HGPS cell (cell line): ENCODE results near the gene ADPRHL1.

DNA sequence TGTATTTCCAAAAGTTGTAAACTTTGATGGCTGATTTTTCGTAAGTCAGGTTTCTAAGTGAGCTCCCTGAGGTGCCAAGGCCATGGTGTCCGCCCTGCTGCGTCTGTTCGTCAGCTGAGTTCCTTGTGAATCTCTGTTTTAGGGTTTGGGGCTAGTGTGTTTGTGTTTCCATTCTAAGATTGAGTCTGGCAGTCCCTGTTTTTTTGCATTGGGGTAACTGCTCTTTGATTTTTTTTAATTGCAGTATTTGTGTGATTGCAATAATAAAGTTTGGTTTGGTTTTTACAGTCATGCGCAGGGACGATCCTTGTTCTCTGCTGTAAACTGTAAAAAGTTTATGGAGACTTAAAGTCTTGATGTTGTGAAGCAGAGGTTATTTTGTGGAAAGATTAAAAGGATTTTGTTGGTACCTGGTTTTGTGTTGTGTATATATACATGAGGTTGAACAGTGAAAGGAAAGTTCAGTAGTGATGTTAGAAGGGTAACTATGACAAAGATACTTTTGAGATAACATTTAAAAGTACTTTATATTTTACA, 32.8 kb upstream of the LAMP1 start:
- RRBS, result no CpG with 5 or more reads among the region's 6 CpGs

DNA sequence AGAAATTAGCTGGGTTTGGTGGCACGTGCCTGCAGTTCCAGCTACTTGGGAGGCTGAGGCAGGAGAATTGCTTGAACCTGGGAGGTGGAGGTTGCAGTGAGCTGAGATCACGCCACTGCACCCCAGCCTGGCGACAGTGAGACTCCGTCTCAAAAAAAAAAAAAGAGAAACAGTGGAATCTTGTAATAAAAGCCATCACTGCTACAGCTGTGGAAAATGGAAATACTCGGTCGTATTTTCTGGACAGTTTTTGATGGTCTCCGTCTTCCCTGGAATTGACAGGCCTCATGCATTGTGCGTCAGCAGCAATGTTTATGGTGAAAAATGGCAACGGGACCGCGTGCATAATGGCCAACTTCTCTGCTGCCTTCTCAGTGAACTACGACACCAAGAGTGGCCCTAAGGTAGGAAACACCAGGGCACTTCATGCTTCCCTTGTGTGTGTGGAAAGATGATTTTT, 9.2 kb downstream of the LAMP1 start:
- RRBS, result no CpG with 5 or more reads among the region's 12 CpGs

GRCh38 chr13:113380317-113380798, 16.4 kb upstream of the GRTP1 start:
- RRBS, result no CpG with 5 or more reads among the region's 6 CpGs

- RRBS, result no CpG with 5 or more reads among the region's 9 CpGs
These were observed 41.1 kb upstream of the GRTP1 start for GRCh38 chr13:113405117-113405347.

DNA sequence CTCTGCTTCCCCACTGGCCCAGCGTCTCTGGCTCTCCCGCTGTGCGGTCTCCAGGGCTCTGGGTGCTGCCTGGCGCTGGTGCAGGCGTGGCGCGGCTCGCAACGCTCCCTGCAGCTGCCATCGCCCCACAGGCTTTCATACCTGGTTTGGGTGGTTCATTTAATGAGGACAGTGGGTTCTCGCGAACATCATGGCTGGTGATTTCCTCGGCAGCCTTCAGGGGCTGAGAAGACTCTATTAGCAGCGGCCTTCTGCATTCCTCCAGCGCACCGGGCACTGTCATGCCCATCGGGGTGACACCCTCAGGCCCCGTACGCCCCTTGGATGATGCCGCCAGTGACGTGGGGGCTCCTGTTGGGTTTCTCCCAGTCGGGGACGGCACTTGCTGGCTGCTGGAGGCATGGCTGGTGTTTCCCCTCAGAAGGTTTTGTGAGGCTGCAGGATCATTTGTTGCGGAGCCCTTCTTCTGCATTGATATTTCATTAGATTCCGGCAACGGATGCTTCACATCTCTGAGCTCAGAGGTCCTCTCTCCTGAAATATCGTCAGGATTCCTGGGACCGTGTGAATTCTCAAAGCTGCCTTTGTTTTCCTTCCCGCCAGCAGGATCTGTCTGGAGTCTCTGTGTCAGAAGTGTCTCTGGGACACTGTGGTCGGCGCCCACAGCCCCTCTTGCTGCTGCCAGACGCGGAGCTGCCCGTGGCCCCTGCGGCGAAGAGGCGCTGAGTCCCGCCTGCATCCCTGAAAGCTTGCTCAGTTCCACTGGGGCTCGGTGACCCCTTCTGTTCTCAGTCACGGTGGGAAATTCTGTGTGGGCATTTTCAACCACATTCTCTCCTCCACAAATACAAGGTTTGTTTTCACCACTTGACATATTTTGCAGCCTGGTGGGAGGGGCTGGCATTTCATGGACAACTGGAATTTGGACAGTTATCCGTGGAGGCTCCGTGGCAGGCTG, 42.2 kb upstream of the GRTP1 start:
- RRBS, result no CpG with 5 or more reads among the region's 42 CpGs

GRCh38 chr13:113453399-113454015, at the start of gene ADPRHL1:
Gene ADPRHL1 (minus strand): TSS chr13:113453488.
- RRBS, result no CpG with 5 or more reads among the region's 26 CpGs

- RRBS, result no CpG with 5 or more reads among the region's 5 CpGs
These were observed 2.6 kb downstream of the TMCO3 start for GRCh38 chr13:113493236-113493987.

DNA sequence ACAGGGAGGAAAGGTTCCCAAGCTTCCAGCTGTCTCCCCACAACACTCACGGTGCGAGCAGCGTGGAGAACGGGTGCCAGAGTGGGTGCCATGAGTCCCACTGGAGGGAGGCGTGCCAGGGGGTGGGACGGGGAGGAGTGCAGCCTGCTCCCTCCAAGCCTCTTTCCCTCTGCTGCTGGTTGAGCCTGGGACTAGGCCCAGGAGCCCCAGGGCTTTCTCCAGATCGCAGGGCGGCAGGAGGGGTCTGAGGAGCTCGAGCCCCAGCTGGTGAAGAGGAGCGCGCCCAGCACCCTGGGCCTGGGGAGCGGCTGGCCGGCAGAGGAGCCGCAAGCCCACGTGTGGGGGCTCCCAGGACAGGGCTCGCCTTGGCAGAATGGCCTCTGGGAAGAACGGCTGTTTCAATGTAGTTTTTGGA, 11.8 kb downstream of the TMCO3 start:
- RRBS, result no CpG with 5 or more reads among the region's 17 CpGs

GRCh38 chr13:113639697-113640460, 18.1 kb downstream of the ATP4B start:
- RRBS, result no CpG with 5 or more reads among the region's 31 CpGs

DNA sequence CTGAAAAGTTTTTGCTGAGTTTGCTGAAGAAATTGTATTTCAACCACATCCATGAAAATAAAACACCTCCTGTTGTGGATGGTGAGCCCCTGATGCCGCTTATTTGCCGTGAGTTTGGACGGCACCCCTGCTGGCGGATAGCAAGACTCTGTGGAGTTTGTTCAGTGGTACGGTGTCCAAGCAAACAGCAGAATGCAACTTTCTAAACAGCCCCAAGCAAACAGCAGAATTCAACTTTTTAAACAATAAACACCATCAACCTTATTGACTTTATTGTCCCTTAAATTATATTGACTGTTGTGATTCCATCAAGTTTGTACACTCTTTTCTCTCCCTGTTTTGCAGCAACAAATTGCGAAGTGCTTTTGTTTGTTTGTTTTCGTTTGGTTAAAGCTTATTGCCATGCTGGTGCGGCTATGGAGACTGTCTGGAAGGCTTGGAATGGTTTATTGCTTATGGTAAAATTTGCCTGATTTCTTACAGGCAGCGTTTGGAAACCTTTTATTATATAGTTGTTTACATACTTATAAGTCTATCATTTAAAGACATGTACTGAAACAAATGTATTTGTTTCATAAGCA, 17.4 kb downstream of the ATP4B start:
- RRBS, result no CpG with 5 or more reads among the region's 9 CpGs

- RRBS, result no CpG with 5 or more reads among the region's 28 CpGs
These were observed 10.1 kb downstream of the ATP4B start for GRCh38 chr13:113647881-113648355.

DNA sequence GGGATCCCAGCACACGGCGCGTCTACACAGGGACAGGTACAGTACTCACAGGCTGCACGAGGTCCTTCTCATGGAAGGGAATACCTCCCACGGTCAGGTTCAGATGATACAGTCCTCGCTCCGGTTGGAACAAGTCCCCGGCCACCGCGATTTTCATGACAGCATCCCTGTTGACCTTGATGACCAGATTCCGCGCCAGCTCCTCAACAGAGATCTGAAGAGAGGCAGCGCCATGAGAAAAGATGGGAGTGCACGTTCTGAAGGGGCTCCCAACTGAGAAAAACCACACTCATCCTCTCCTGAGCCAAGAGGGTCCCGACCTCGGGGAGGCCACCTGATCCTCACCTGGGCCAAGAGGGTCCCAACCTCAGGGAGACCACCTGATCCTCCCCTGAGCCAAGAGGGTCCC, 35.4 kb downstream of the GAS6 start:
- RRBS, result 96% methylated on average over 3 of the region's 16 CpGs

GRCh38 chr13:113846315-113847005, 17.4 kb downstream of the GAS6 start:
- RRBS, result no CpG with 5 or more reads among the region's 23 CpGs

GRCh38 chr13:113863419-113863815, 459 bp downstream of the GAS6 start:
- RRBS, result 3% methylated on average over 2 of the region's 52 CpGs

- RRBS, result no CpG with 5 or more reads among the region's 9 CpGs
These were observed 4.2 kb downstream of the C13orf46 start for GRCh38 chr13:113969712-113969956.

DNA sequence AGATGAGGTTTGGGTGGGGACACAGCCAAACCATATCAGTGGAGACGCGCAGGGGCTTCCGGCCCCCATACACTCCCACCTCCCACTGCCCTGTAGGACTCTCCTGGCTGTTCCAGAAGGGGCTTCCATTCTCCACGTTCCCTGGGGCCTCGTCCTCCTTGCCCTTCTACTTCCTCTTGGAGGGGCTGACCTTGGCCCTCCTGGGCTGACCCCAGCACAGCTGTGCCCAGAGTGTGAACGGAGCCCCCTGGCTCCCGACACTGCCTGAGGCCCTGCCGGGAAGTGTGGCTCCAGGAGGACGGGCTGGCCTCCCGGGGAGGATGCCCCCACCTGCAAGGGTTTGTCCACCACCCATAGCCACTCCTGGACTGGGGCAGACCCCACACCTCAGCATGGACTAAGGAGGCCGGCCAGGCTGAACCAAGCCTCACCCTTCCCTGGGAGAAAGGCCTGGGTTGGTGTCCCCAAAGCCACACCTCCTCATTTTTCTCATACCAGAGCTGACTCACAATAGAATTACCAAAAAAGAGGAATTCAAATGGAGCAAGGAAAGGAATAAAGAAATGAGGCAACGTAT, 2.8 kb upstream of the C13orf46 start:
- RRBS, result 61% methylated on average over 4 of the region's 12 CpGs

- RRBS, result no CpG with 5 or more reads among the region's 18 CpGs
These were observed 51.9 kb upstream of the C13orf46 start for GRCh38 chr13:114025712-114026207.

DNA sequence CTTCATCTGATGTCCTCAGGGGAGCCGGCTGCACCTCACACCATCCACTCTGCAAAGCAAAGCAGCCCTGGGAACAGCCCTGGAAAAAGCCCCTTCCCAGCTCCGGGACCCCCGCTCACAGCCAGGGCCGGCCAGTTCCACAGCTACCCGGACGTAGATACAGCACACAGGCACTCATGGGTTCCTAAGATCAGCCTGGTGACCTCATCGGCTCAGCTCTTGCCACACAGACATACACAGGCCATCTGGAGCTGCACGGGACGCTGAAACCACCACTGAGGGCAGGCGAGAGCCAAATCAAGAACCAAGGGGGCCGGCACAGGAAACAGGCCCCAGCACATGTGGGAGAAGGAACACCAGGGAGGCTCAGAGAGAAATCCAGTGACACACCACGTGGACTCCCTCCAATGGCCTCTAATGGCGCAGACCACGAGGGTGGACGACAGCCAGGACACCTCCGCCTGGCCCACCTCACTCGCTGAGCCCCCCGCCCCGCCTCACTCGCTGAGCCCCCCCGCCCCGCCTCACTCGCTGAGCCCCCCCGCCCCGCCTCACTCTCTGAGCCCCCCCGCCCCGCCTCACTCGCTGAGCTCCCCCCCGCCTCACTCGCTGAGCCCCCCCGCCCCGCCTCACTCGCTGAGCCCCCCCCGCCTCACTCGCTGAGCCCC, 69.6 kb upstream of the C13orf46 start:
- RRBS, result 74% methylated on average over 2 of the region's 35 CpGs

DNA sequence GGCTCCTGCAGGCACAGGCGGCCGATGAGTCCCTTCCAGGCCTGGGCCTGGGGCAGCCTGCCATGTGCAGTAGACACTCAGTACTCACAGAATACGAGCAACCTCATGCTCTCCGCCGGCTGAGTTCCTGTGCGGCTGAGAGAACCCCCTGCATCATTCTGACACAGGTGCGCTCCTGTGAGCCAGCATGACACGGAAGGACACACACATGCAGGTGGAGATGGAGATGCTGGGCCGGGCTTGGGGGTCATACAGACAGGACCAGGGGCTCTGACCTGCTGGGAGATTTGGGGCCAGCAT, 65.9 kb downstream of the RASA3 start:
- RRBS, result no CpG with 5 or more reads among the region's 9 CpGs

- RRBS, result no CpG with 5 or more reads among the region's 38 CpGs
These were observed 53.8 kb downstream of the RASA3 start for GRCh38 chr13:114078279-114079432.